Omental fat pad (tissue), 4 donors: ENCODE measurements around a stretch of chr17.

GRCh38 chr17:80327609-80328135, 67.0 kb downstream of the RNF213 start:
- PRO-cap = no peak
- RAMPAGE, long total RNA, 4 experiments = no peak in any of the 4 experiments

DNA sequence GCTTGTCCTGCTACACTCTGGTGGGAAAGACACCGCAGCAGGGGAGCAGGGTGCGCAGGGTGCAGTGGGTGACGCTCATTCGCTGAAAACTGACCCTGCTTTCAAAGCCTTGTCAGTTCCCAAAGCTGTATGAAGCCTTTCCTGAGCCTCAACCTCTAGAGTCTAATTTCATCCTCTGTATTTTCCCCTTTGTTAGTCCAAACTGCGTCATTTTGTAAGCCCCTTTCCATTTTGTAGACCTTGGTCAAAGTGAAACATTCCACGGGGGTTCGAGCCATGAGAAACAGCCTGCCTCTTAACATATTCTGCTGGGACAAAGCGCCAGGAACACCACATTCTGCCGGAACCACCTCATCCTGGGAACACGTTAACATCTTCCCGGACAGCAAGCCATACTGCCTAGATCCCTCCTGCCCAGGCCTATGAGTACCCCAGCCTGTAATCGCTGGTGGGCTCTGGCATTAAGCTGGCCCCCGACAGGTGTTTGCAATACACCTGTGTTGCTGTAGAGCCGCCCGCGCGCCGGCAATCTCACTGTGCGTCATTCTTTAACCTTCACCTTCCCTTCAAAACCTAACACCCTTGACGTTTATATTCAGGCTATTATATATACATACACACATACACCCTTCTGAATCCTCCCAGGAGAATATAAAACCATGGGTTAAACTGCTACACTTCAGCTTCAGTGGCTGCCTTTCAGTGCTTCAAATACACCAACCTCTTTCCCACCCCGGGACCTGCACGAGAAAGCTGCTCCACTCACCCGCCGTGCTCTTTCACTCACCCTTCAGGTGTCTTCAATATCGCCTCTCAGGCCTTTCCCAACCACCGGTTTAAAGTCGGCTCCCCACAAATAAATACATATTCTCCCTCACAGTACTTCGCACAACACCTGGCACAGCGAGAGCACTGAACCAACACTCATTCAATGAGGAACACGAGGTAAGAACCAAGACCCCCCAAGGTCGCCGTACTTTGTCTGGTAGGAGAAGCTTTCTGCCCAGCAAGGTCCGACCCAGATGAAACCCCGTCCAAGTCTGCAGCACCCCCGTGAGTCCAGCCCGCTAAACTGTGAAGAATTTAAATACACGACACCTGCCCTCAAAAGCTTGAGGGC, 1.1 kb upstream of the ENDOV start:
- PRO-cap = no peak
- RAMPAGE, long total RNA, 4 experiments = no peak in any of the 4 experiments

DNA sequence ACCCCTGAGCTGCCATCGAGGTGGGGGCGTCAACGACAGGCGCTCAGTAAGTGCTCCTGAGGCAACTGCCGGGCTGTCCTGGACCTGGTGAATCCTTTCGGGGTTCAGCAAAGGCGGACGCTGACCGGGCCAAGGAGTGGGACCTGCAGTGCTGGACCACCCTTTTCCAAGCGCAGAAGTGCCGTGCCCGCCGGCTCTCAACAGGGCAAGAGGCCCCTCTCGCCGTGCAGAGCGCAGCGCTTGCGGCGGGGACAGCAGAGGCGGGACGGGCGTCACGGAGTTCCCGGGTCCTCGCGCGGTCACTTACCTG, 390 bp upstream of the ENDOV start:
- PRO-cap = no peak
- RAMPAGE, long total RNA, 4 experiments = no peak in any of the 4 experiments

DNA sequence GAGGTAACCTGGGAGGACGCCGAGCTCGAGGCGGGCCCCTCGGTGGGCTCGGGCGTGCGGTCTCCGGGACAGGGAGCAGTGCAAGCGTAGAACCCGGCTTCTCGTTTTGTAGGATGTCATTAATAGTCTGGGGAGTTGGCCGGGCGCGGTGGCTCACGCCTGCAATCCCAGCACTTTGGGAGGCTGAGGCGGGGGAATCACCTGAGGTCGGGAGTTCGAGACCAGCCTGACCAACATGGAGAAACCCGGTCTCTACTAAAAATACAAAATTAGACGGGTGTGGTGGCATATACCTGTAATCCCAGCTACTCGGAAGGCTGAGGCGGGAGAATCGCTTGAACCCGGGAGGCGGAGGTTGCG, 832 bp downstream of the ENDOV start:
- PRO-cap = no peak
- RAMPAGE, long total RNA, 4 experiments = no peak in any of the 4 experiments

DNA sequence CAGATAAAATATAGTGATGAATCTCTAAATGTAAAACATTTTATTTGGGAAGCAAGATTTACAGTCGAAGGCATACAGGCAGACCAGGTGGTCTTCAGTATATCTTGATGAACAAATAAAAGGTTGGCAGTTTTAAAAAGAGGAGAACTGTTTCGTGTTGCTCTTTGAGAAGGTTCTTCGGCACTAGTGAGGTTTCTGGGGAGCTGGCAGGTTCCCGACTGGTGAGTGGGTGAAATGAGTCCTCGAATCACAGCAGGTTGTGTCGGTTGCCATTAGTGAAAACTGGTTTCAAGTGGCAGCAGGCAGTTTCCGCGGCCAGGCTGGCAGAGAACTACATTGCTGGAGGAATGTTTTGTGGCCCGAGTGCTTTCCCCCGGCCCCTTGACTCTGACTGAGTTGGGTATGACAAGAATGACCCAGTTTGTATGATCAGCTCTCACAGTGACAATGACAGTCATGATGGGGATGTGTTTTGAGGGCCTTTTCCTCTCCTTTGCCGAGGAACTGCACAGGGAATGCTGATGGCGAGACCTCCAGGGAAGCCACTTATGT, 206.3 kb upstream of the CHMP6 start:
- PRO-cap = no peak
- RAMPAGE, long total RNA, 4 experiments = no peak in any of the 4 experiments

DNA sequence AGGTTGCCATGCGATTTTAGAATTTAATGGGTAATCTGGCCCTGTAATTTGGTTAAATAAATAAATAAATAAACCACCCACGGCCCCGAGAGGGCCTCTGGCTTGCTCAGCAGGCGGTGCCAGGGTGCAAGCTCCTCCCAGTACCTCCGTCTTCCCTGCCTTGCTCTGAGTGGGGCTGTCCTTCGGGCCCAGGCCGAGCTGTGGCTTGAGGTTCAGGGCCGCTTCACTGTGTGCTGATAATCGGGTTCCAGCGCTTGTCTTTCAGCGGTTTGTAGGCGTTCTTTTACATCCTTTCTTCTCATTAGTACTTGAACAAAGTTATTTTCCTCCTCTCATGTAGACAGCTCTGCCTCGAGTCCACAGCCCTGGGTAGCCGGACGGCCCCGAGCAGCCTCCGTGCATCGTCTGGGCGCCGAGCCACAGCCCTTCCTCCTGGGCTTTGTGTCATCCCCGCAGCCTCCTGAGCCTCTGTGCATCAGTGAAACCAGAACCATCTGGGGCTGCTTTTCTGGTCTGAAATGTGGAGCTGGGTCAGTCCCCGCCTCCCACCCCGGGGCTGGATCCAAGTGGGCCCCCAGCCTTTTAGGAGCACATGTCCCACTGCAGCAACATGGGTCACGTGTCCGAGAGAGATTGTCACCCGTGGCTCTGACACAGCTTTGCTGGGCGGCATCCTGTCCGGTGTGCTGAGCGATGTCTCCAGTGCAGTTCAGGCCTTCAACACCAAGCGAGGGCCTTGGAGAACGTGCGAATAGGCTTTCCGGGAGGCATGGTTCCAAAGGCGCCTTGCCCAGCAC, 157.4 kb upstream of the CHMP6 start:
- PRO-cap = no peak
- RAMPAGE, long total RNA, 4 experiments = no peak in any of the 4 experiments

DNA sequence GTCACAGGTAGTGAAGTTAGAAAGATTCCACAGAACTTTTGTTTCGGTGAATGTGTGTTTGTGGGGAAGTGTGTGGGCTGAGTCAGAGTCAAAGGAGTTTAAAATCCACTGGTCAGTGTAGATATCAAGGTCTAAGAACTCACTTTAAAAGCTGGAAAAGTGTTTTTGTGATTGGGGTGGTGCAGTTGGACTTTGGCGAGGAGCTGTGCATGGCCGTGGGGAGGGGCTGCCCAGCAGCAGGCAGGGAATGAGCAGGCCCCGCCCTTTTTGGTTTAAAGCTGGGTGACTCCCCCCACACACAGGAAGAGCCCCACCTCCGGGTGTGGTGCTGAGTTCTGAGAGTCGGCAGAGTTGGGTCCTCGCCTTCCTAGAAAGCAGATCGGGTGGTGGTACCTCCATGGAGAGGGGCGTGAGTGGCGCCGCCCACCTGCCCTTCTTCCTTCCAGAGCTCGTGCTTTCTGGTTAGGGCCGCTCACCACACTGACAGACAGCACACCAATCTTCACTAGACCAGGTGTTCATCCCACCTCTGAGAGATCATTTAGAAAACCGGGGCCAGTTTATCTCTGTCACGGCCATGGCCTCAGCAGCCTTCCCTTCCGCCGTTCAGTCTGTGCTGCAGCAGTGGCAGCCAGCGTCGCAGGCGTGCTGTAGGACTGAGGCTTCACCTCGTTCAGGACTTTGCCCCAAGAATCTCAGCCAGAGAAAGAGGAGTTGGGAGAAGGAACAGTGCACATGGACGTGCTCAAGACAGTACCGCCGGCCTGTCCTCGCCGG, 144.1 kb upstream of the CHMP6 start:
- PRO-cap = no peak
- RAMPAGE, long total RNA, 4 experiments = no peak in any of the 4 experiments

DNA sequence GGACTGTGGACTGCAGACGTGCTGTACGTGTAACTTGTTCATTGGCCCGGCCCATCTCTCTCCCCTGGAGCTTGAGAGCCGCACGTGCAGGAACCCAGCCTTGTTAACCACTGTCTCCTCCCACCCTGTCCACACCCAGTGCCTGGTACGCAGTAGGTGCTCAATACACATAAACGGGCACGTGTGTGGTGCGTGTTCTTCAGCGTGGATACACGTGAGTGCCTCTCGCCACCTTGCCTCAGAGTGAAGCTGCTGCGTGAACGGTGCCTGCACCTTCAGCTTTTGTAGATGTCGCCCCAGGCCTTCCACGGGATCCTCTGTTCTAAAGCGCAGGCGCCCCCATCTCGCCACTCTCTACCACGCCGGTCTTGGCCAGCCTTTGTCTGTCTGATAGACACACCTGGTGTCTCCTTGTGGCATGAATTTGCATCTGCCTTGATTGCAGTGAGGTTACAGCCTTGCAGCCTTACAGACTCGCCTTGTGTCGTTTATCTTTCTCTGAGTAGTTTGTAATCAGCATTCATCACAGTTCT, 96.2 kb upstream of the CHMP6 start:
- PRO-cap = no peak
- RAMPAGE, long total RNA, 4 experiments = no peak in any of the 4 experiments

- PRO-cap = no peak
- RAMPAGE, long total RNA, 4 experiments = no peak in any of the 4 experiments
Observed at GRCh38 chr17:80938351-80939145, 53.1 kb upstream of the CHMP6 start.

- PRO-cap = no peak
- RAMPAGE, long total RNA, 4 experiments = no peak in any of the 4 experiments
Observed at GRCh38 chr17:80959235-80960182, 32.1 kb upstream of the CHMP6 start.

GRCh38 chr17:80969267-80969904, 22.3 kb upstream of the CHMP6 start:
- PRO-cap = no peak
- RAMPAGE, long total RNA, 4 experiments = no peak in any of the 4 experiments

GRCh38 chr17:81020644-81021303, 14.2 kb upstream of the BAIAP2 start:
- PRO-cap = no peak
- RAMPAGE, long total RNA, 4 experiments = no peak in any of the 4 experiments

DNA sequence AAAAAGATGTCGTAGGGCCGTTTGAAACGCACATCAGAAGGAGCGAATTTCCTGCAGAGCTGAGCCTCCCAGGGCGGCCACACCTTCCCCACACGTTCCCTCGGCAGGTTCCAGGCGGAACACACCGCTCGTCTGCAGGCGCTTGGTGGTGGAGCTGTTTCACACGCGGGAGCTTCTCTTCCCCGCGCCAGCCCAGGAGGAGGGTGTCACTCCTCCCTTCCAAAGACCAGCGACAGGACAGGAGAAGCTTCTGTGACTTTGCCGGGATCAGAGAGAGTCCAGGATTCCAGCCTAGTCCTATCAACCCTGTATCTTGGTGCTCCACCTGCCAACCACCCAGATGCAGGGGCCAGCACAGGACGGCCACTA, 11.5 kb upstream of the BAIAP2 start:
- PRO-cap = no peak
- RAMPAGE, long total RNA, 4 experiments = no peak in any of the 4 experiments

DNA sequence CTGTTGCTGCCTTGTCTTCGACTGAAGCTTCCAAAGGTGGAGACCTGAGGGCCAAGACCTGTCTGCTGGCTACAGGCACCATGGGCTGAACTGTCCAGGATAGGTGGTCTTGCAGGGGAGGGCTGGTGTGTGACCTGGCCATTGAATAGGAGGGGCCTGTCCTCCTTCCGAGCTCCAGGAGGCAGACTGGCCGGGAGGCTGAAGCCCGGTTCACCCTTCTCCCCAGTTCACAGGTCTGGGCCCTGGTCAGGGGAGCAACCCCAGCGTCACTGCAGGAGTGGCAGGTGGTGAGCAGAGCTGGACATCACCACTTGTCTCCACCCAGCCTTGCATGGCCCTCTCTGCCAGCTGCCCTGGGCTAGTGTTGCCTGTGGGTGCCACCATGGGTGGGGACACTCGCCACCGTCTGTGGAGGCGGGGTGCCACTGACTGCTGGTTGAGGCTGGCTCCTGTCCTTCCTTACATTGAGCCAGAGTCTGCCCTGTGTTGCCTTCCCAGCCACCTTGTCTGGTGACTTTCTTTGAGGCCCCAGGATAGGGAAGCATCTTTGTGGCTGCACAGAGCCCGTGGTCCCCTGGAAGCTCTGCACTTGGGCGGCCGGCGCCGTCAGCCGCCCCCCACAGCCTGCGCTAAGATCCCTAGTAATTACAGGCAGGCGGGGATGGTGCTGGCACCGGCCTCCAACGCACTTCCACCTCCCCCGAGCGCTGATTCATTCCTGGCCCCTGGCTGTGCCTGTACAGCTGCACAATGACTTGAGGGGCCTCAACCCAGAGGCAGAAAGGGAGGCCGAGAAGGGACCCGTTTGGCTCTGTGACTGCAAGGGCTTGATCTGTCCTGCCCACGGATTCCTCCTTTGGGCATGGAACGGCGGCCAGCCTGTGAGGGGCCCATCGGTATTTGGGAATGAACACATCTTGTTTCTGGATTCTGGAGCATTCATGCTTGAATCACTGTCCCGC, 5.0 kb downstream of the BAIAP2 start:
- PRO-cap = no peak
- RAMPAGE, long total RNA, 4 experiments = no peak in any of the 4 experiments

DNA sequence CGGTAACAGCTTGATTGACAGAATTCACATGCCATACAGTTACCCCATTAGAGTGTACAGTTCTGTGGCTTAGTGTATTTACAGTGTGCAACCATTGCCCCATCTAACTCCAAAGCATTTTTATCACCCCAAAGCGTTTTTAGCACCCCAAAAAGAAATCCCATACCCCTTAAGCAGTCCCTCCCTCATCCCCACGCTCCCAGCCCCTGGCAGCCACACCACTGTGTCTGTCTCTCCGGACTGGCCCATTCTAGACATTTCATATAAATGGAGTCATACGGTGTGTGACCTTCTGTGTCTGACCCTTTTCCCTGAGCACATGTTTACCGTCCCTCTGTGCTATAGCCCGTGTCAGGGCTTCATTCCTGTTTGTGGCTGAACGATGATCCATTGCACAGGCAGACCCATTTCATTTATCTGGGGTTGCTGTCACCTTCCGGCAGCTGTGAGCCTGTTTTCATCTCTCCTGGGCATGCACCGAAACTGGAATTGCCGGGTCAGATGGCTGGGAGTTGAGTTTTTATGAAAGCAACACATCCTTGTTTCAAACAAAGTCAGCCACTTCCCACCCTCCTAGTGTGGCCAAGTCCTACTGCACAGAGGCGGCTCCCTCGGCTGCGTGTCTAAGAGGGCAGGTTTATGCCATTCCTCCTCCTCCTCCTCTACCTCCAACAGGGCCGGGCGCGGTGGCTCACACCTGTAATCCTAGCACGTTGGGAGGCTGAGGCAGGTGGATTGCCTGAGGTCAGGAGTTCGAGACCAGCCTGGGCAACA, 25.4 kb downstream of the BAIAP2 start:
- PRO-cap = no peak
- RAMPAGE, long total RNA, 4 experiments = no peak in any of the 4 experiments

DNA sequence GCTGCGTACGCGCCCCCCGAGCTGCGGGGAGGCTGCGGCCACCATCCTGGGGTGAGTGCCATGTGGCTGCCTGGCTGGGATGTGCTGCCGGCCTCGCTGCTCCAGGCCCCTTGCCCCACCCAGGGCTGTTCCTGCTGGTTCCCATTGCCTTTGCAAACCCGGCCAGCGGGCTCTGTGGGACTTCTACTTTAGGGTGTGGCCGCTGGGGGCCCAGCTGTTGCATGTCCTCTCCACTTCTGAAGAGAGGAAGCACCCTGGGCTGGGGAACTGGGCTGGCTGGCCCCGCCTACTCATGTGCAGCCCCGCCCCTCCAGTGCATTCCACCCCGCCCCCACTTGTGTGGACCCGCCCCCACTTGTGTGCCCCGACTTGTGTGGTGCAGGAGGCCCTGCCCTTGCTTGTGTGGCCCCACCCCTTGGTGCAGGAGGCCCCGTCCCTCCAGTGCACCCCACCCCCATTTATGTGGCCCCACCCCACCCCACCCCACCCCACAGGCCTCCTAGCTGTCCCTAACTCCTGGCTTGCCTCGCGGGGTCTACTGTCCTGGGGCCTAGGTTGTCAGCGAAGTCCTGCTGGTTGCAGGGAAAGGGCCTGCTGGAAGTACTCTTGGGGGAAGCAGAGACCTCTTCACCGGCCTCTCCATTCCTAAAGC, 55.9 kb downstream of the BAIAP2 start:
- PRO-cap = no peak
- RAMPAGE, long total RNA, 4 experiments = no peak in any of the 4 experiments

GRCh38 chr17:81112981-81113565, 52.2 kb upstream of the PVALEF start:
- PRO-cap = no peak
- RAMPAGE, long total RNA, 4 experiments = no peak in any of the 4 experiments

GRCh38 chr17:81164270-81164814, 965 bp upstream of the PVALEF start:
- PRO-cap = no peak
- RAMPAGE, long total RNA, 4 experiments = no peak in any of the 4 experiments

GRCh38 chr17:81192243-81192942, 26.4 kb upstream of the AATK start:
- PRO-cap = no peak
- RAMPAGE, long total RNA, 4 experiments = no peak in any of the 4 experiments

DNA sequence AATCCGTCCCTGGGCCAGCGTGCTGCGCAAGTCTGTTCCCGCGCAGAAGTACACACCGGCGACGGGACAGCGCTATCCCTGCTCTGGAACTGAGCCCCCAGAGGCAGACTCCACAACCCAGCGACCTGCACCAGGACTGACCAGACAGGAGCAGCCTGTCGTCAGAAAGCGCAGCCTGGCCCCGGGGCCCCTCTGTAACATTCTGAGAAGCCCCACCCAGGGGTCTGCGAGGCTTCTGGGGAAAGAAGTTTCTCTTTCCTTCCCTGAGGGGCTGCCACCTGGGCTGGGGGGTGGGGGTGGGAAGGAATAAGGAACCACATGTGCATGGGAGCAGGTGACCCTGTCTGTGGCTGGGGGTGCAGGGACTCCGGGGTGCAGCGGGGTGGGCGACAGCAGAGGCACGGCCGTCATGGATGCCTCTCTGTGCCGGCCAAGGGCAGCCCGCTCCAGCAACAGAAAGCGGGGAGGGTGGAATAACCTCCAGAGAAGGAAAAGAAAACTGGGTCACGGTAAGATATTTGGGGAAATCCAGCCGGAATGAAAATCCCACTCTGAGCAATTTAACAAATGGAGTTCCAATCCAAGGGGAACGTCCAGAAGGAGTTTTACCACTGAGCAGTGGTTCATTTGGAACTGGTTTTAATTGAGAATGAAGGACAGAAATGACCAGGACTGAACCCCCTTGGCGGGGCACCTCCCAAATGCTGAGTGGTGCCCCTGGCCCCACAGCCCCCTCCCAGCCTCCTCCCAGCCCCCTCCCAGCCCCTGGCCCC, 4.2 kb downstream of the NDUFAF8 start:
- PRO-cap = no peak
- RAMPAGE, long total RNA, 4 experiments = no peak in any of the 4 experiments